H9 (cell line): ENCODE measurements around a stretch of chr2.

- PRO-cap: no peak
These were observed 79.7 kb upstream of the WDSUB1 start for GRCh38 chr2:159366200-159366700.

- PRO-cap: no peak
These were observed 96.9 kb upstream of the WDSUB1 start for GRCh38 chr2:159383430-159383720.

DNA sequence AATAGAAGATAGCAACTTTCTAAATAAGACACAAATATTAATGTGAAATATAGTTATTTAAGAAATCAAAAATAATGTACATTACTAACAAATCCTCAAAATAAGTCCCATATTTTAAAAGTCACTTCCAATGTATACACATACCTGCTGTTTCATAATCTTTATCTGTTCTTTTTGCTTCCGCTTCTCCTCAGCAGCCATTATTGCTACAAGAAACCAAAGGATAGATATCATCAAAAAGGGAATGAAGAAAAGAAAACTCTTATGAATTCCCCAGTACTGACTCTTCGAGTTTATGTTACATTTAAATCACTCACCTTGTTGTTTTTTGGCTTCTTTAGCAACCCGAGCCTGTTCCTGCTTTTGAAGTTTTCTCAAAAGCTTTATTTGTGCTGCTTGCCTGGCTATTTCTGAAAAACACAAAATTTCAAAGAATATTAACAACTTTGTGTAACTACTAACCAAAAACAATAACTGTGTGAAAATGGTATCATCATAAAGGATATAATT, 118.3 kb upstream of the WDSUB1 start:
- PRO-cap: no peak

- PRO-cap: no peak
These were observed 146.3 kb upstream of the WDSUB1 start for GRCh38 chr2:159432639-159433361.

- PRO-cap: no peak
These were observed 42.1 kb downstream of the ITGB6 start for GRCh38 chr2:160157790-160158642.

- PRO-cap: bidirectional peak, plus-strand start at chr2:160181146, minus-strand start at chr2:160181133; bidirectional peak, plus-strand start at chr2:160181361, minus-strand start at chr2:160181288
These were observed 18.9 kb downstream of the ITGB6 start for GRCh38 chr2:160180961-160181794.

GRCh38 chr2:160273604-160274834, 73.9 kb upstream of the ITGB6 start:
- PRO-cap: no peak

GRCh38 chr2:160275656-160276014, 75.6 kb upstream of the ITGB6 start:
- PRO-cap: no peak

GRCh38 chr2:160279977-160280310, 79.9 kb upstream of the ITGB6 start:
- PRO-cap: no peak

- PRO-cap: no peak
These were observed 121.6 kb downstream of the RBMS1 start for GRCh38 chr2:160372080-160372347.

- PRO-cap: no peak
These were observed 105.1 kb downstream of the RBMS1 start for GRCh38 chr2:160388353-160389094.

- PRO-cap: no peak
These were observed 39.8 kb downstream of the RBMS1 start for GRCh38 chr2:160453684-160454260.

GRCh38 chr2:160474469-160474817, 19.2 kb downstream of the RBMS1 start:
- PRO-cap: no peak

DNA sequence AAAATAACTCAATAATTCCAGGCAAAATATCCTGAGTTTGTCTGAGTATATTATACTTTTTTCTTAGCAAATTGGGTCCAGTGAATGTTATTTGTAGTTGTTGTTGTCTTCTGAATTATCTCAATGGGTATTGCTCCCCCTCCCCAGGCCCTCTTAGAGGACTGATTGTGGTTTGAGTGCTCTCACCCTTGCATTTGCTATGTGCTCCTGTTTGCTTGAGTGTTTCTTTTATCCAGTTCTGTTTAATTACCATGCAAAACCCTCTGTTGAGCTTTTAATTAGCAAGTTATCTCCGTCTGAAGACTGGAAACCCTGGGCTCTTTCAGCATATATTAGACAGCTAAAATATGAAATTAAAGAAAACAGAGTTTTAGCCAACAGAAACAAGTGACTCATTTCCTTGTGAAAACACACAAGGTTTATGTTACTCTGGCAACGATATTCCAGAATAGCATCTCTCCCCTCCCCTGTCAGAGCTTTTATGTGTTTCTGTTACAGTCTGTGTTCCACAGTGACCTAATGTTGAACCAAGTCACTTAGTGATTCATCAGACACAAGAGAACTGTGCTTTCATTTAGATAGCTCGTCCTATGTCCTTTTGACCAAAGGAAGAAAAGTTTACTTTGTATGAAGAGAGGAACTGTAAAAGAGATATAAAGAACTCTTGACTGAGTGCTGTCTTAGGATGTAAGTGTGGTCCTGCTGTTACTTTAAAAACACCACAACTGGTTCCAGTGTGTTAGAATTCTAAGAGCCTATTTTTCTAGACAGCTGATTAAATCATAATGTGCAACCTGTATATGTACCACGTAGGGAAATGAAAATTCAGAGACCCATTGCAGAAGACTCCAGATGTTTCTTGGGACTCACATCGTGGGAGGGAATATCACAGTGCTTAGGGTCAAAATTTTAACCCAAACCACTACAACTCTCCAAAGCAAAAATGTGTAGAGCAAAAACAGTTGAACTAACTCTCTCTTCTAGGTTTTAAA, 172.8 kb upstream of the RBMS1 start:
- PRO-cap: no peak

- PRO-cap: no peak
These were observed 23.5 kb upstream of the TANK start for GRCh38 chr2:161136451-161137375.

DNA sequence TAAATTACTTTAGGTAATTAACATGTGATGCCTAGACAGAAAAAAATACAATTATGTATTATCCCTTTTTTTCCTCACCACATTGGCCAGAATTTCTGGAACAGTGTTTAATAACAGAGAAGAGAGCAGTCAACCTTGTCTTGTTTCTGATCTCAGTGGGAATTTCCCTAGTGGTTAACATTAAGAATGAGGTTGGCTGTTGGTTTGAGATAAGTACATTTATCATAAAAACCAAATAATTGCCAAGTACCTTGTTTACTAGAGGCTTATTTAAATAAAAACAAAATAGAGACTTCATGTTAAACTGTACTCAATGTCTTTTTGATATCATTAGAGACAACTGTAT, 21.2 kb upstream of the TANK start:
- PRO-cap: no peak

GRCh38 chr2:163348880-163349428, 386.9 kb downstream of the FIGN start:
- PRO-cap: no peak

GRCh38 chr2:163680193-163680763, 55.5 kb downstream of the FIGN start:
- PRO-cap: no peak

- PRO-cap: no peak
These were observed 42.5 kb downstream of the FIGN start for GRCh38 chr2:163693337-163693724.

- PRO-cap: no peak
These were observed 18.1 kb downstream of the COBLL1 start for GRCh38 chr2:164823423-164824105.